ENCODE data around the gene GLRX5.

DNA sequence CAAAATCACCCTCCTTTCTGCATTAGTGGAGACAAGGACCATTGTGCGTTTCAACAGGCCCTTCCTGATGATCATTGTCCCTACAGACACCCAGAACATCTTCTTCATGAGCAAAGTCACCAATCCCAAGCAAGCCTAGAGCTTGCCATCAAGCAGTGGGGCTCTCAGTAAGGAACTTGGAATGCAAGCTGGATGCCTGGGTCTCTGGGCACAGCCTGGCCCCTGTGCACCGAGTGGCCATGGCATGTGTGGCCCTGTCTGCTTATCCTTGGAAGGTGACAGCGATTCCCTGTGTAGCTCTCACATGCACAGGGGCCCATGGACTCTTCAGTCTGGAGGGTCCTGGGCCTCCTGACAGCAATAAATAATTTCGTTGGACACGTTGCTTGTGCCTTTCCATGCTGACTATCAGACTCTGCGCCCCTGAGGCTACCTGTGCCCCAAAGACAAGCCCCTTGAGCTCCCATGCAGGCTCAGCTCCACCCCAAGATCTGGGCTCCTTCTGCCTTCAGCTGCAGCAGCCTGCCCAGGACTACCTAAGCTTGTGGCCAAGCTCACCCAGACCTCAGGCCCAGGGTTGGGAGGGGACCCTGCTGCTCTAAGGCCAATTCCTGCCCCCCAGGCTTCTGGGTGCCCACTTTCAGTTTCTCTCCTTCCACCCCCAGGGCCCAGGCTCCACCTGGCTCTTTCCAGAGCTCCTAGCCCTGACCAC is 11.6 kb downstream of the SERPINA3 start:
- RRBS = no CpG with 5 or more reads among the region's 6 CpGs

GRCh38 chr14:94772874-94773588 is 3.1 kb upstream of the GSC start:
- RRBS = 4% methylated on average over 9 of the region's 50 CpGs

GRCh38 chr14:94971725-94972347 is 185.5 kb downstream of the DICER1 start:
- RRBS = no CpG with 5 or more reads among the region's 10 CpGs

GRCh38 chr14:95158145-95158604 is 846 bp upstream of the DICER1 start:
- RRBS = no CpG with 5 or more reads among the region's 6 CpGs

DNA sequence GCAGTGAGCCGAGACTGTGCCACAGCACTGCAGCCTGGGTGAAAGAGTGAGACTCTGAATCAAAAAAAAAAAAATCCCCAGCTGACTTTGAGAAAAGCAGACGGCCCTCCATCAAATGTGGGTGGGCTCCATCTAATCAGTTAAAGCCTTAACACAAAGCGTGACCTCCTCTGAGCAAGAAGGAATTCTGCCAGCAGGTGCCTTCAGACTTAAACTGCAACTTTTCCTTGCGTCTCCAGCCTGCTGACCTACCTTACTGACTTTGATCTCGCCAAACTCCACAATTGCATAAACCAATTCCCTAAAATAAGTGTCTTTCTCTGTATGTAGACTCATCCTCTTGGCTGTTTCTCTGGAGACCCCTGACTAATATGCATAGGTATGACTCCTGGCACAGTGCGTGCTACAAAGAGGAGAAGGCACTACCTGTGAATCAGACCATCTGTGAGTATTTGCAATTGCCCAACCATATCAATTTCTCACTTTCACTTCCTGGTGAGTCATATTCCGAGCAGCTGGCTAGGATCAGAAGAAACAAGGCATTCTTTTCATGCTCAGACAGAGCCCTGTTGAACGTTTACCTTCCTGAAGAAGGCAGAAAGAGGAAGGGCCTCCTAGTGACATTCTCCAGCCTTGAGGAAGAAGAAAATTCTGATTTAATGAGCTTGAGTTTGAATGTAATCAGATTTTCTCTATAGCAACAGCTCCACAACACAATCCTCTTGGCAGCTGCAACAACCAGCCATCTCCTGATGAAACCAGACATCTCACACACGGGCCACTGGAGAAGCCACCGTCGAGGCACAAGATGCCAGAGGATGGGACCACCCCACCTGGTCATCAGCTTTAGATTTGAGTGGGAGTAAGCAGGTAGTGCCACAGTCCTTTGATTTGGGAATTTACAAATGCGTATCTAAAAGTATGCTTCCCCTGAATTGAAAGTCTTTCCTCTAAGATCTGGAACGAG is 54.2 kb downstream of the CLMN start:
- RRBS = no CpG with 5 or more reads among the region's 13 CpGs

DNA sequence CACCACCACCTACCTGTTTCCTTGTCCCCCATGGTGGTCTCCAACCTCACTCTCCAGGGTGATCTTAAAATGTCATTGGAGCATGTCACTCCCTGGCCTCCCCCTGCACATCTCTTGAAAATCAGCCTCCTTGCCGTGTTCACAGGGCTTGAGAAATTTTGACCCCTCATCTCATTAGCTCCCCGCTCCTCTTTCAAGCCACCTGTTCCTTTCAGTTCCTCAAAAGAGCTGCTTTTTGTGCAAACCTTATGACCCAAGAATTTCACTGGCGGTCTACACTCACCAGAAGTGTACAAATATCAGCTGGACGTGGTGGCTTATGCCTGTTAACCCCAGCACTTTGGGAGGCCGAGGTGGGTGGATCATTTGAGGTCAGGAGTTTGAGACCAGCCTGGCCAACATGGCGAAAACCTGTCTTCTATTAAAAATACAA is 8.1 kb upstream of the CLMN start:
- RRBS = no CpG with 5 or more reads among the region's 6 CpGs

DNA sequence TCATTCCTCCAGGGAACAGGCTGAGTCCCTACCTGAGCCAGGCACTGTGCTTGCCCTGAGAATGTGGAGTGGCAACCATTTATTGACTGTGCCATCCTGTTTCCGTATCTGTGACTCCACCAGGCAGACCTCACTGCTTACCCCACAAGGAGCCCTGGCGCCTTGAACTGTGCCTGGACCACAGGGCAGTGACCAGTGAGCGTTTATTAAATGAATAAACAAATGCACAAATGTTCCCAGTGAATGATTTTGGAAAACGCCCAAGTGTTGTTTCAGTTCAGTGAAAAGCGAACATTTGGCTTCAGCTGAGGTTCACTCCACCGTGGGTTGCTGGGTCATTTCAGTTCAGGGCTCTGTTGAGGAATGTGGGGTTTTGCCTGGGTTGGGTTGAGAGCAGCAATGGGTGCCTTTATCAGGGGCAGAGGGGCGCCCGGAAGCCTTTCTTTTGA is 40.2 kb upstream of the CLMN start:
- RRBS = 7% methylated on average over 1 of the region's 8 CpGs

DNA sequence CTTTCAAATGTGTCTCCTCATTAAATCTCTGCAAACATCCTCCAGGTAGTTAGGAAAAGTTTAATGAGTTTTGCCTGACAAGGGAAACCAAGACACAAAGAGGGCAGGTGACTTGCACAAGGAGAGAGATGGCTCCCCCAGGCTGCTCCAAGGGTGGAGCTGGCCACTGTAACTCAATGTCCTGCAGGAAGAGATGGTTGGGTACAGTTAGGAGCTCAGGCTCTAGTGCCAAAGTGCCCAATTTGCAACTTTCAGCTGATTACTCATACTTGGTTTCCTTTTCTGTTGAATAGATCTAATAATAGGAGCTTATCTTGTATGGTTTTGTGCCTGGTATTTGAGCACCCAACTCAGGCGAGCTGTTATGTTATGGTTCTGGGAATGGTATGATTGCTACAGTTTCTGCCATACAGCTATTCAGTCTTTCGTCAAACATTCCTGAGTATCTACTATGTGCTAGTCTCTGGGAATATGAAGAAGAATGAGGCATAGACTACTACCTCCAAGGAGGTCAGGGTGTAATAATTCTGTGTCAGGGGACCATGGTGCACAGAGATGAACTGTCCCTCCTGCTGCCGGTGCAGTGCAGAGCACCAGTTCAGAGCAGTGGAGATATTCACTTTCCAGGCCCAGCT is 1.9 kb upstream of the SYNE3 start:
- RRBS = no CpG with 5 or more reads among the region's 3 CpGs

- RRBS = 1% methylated on average over 44 of the region's 78 CpGs
These were observed at the start of gene GLRX5 for GRCh38 chr14:95534891-95535535. Gene GLRX5, plus strand, starts transcription at chr14:95535050.

DNA sequence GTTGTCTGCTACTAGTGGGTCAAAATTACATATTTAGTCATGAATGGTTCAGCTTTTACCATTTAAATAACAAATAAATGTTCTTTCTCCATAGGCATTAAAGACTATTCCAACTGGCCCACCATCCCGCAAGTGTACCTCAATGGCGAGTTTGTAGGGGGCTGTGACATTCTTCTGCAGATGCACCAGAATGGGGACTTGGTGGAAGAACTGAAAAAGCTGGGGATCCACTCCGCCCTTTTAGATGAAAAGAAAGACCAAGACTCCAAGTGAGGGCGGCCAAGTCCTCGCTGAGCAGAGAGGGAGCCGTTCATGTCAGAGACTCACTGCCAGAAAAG is 9.0 kb downstream of the GLRX5 start:
- RRBS = no CpG with 5 or more reads among the region's 6 CpGs

GRCh38 chr14:95697767-95698329 is 11.6 kb downstream of the TCL1B start:
- RRBS = no CpG with 5 or more reads among the region's 8 CpGs

DNA sequence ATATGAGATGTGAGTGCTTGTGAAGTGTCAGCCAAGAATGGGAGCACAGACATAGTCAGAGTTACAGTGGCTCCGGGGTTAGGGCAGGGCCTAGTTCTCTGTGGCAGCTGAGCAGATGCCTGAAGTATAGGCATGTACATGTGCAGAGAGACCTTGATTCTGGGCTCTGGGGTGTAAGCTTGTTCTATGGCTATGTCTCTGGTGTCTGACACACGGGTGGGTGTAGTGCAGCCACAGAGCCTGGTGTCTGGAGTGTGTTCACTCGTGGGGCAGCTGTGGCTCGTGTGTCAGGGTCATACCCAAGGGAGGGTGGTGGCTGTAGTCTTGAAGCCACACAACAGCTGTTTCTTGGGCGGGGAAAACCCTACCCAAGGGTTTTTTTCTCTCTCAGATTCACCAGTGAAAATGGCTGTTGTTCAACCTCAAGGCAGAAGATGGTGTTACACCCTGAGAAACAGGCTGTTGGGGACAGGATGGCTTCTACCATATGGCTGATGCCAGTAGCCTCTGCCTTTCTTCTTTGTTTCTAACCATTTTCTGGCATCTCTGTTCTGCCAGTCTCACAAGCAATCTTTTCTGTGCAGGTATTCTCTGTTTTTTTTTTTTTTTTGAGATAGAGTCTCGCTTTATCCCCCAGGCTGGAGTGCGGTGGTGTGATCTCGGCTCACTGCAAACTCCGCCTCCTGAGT is 12.0 kb upstream of the TCL1A start:
- RRBS = no CpG with 5 or more reads among the region's 9 CpGs

DNA sequence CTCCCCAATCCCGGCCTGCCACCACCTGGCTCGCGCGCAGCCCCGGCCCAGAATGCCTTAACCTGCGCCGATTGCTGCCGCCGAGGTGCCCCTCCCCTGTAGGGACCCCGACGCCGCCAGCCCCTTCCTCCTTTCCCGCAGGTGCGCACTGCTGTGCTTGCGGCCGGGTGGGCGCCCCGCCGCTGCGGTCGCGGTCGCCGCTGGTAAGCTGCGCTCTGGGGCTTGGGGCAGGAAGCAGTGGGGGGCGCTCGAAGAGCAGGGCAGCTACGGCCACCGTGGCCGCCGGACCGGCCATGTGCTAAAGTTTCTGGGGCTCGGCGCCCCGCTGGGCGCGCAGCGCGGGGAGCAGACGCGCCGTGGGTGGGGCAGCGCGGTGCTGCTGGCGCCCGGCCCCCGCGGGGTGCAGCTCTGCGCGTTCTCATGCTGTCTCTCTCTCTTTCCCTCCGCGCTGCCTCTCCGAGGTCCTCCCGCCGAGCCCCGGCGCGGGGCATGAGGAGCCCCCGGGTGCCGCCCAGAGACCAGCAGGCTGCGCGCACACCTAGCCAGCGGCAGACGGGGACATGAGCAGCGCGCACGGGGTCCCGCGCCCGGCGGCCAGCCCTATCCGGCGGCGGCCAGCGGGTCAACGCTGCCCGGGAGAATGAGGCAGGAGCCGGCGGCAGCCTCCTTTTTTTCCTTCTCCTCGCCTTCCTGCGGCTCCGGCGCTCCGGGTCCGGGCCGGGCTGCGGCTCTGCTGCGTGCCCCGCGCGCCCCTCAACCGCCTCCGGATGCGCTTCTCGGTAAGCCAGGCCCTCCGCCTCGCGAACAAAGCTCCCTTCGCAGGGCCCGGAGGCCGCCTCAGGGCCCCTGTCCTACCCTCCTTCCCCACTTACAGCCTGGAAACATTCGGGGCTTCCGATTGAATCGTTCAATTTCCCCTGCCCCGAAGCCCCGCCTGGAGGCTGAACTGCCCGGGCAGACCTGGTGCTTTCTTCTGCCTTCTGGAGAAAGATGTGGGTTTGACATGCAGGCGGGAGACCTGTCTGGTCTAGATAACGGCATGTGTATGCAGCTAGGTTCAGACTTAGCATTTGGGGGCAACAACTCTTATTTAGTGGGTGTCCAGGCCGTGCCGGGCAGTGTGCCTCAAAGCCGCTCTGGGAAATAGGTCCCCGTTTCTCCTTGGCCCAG is 162.4 kb upstream of the C14orf132 start:
- RRBS = 3% methylated on average over 40 of the region's 113 CpGs

- RRBS = no CpG with 5 or more reads among the region's 9 CpGs
These were observed 9.0 kb upstream of the C14orf132 start for GRCh38 chr14:96030068-96030714.

DNA sequence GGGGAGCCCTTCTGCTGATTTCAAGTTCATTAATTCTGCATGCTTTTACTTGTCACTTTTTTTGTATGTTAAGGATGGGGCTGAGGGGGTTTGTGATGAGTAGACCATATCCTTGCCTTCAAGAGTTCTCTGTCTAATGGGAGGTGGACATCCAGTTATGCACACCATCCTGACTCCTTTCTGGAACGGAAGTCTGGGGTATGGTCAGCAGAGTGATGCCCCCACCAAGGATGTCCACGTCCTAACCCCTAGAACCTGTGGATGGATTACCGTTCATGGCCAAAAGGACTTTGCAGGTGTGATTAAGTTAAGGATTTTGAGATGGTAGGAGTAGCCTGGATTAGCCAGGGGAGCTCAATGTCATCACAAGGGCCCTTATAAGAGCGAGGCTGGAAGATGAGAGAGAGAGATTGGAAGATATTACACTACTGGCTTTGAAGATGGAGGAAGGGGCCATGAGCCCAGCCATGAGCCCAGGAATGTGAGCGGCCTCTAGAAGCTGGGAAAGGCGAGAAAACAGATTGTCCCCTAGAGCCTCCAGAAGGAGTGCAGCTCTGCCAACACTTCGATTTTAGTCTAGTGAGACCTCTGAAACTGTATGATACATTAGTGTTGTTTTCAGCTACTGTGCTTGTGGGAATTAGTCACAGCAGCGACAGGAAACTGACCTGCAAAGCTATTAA is 44.1 kb downstream of the C14orf132 start:
- RRBS = no CpG with 5 or more reads among the region's 8 CpGs

- RRBS = no CpG with 5 or more reads among the region's 12 CpGs
These were observed 6.7 kb upstream of the BDKRB2 start for GRCh38 chr14:96197895-96198399.

DNA sequence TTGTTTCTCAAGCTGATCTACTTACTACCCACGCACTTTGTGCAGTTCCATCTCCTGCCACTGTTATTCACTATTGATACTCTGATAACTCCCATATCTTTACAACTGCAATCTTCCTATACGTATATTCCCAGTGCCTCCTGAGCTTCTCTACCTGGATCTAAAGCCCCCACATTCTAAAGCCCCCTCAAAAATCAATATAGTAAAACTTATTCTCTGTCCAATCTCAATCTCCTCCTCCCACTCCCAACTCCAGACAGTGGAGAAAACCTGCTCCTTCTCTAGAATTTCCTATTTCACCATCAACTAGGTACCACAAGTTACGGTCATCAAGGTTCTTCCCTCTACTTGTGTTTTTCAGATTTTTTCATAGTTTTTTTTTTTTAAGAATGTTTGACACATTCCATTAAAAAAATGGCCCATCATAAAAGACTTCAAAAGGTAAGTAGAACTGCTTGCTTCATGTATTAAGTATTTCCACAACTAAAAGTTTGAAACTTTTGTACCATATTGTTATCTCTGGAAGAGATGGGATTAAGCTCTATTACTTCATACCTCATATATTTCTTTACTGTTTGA is 5.7 kb downstream of the ATG2B start:
- RRBS = no CpG with 5 or more reads among the region's 3 CpGs

- RRBS = 1% methylated on average over 28 of the region's 59 CpGs
These were observed 526 bp downstream of the GSKIP start for GRCh38 chr14:96363610-96364494.

GRCh38 chr14:96364762-96365437 is 1.6 kb downstream of the GSKIP start:
- RRBS = no CpG with 5 or more reads among the region's 10 CpGs

DNA sequence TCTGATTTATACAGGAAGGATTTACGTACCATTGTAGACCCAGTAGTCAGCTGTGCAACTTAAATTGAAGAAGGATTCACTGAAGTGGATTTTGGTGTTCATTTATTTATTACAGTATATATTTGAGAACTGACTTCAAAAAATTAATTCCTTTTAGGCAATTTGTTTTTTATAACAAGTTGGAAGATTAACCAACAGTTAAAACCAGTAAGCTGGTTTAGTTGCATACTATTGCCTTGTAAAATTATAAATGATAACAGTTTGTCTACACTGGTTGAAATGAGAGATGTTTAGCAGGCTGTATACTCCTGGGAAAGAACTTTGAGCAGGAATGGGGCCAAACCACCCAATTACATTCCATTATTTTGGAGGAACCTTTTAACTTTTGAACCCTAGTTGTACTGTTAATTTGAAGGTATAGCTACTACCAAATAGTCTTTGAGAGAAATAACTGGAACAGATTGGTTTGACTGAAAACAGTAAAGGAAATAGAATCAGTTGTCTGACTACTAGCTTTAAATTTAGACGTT is 33.9 kb downstream of the PAPOLA start:
- RRBS = no CpG with 5 or more reads among the region's 2 CpGs